Paraaortic lymph node (tissue), 1 donor: Measurements from ENCODE around the genes NIPA2 and CYFIP1.

DNA sequence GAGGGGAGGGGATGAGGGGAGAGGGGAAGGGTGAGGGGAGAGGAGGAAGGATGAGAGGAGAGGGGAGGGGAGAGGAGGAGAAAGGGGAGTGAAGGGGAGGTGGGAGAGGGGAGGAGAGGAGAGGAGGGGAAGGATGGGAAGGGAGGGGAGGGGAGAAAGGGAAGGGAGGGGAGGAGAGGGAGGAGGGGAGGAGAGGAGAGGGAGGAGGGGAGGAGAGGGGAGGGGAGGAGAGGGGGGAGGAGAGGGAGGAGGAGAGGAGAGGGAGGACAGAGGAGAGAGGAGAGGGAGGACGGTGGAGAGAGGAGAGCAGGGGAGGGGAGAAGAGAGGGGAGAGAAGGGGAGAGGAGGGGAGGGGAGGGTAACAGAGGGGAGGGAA, 293.9 kb downstream of the GOLGA6L6 start:
- PRO-cap, result no peak

DNA sequence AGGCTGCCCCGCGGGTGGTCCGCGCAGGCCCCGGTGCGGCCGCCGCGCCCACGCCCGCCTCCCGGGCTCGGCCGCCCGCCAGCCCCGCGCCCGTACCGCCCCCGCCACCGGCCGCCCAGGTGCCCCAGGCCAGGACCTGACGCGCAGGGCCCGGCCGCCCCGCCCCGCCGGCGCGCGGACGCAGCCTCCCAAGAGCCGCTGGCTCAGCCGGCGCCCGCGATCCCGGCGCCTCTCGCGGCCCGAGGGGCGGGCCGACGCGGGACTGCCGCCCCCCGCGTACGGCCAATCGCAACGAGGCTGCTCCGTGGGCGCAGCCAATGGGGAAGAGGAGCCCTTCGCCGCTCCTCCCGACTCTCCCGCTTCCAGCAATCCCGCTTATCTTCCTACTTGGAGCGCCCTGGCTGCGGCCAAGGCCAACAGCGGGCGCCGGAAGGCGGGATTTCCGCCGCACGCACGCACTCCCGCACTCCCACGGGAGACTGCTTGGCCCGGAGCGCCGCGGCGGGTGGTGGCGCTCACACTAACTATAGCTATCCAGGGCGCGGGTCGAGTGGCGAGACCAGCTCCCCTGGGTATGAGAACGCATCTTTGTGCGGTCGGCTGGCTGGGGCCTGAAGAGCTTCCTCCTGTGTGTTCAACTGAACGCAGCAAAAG, 35.5 kb downstream of the GOLGA6L6 start:
- PRO-cap, result no peak

GRCh38 chr15:22238314-22238997, 144.1 kb downstream of the OR4N4 start:
- PRO-cap, result no peak

- PRO-cap, result no peak
These were observed 402 bp downstream of the NIPA1 start for GRCh38 chr15:22786869-22787222.

- PRO-cap, result no peak
These were observed 918 bp downstream of the NIPA1 start for GRCh38 chr15:22787223-22787900.

DNA sequence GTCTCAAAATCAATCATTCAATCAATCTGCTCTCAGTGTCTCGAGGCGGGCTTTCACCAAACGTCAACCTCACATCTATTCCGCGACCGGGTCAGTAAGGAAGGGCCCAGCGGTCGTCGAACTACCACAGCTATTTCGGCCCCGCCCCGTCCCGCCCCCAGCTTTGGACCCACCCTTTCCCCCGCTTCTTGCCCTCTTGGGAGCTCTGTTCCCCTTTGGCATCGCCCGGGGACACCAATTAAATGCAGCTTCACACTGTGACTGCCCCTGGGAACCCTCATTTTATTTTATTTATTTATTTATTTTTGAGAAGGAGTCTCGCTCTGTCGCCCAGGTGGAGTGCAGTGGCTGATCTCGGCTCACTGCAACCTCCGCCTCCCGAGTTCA, 1.0 kb upstream of the NIPA2 start:
- PRO-cap, result no peak

GRCh38 chr15:22838566-22839326, at the start of gene NIPA2:
TSS of gene NIPA2 (plus strand) at chr15:22838666.
- PRO-cap, result bidirectional peak, plus-strand start at chr15:22838689, minus-strand start at chr15:22838483; unidirectional peak, plus-strand start at chr15:22838874

GRCh38 chr15:22845493-22846028, 7.1 kb downstream of the NIPA2 start:
- PRO-cap, result no peak

DNA sequence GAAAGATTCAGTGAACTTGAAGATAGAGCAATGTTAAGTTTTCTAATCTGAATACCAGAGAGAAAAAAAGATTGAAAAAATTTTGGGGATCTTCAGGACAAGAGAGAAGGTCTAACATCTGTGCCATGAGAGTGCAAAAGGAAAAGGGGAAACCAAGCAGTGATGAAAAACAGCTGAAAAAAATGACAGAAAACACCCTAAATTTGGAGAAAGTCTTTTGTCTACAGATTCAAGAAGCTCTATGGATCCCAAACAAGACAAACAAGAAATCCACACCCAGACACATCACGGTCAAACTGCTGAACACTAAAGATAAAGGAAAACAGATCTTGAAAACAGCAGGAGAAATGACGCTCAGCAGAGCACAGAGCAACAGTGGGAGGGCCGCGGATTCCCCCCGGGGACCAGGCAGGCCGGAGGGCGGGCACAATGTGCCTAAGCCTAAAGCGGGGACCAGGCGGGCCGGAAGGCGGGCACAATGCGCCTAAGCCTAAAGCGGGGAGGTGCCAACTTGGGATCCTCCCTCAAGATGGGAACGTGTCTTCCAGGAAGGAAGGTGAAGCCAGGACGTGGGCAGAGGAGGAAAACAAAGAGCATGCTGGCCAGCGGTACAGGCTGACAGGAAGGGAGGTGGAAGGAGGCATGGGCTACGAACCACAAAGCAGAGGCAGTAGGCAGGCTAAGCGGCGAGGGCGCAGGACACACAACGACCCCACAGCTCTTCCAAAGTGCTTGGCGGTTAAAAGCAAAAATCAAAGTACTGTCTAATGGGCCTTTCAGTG, 31.1 kb downstream of the CYFIP1 start:
- PRO-cap, result unidirectional peak, plus-strand start at position 570 of the sequence

DNA sequence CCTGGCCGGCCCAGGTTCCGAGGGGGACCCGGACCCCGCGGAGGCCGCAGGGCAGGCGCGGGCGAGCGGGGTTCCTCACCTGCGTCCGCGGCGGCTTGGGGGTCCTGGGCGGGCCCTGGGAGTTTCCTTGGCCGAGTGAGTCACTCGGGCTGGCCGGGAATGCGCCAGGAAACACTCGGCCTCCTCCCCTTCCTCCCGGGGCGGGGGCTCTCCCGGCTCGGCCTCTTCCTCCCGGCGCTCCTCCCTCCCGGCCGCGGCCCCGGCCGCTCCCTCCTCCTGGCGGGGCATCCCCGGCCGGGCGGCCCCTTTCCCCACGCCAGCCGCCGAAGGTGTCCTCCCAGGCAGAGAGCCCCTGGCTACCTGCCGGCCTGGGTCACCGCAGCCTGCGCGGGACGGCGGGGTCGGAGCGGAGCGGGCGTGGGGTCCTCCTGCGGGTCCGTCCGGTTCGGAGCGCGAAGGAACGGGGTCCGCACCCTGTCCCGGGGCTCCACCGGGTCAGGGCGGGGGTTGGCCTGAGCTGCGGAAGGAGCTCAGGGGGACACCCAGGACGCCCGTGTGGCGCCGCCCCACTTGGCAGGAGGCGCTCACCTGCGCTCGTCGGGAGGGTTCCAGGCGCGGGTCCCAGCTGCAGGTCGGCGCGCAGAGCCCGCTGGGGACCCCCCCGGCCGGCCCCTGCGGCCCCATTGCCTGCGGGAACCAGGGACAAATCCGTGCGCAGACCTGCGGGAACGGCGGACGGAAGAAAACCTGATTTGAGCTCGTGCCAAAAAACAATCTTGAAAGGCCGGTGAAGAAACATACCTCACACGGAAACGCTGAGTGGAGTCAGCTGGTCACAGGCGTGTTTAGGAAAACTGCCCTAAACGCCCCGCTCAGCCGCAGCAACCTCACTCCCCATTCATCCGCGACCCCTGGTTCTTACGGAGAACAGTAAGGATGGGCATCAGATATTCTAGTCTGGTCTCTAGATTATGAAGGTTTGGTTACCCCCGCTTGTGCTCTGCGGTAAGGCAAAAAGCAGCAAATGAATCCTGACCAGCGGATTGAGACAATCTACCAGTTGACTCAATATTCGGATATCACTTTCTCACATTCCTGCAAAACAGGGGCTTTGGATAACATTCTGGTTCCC, at the start of gene CYFIP1:
CYFIP1 (minus strand) TSS at position 161 of the 1,132 bp plus-strand sequence.
- PRO-cap, result bidirectional peak, plus-strand start at position 234 of the sequence, minus-strand start at position 97 of the sequence

DNA sequence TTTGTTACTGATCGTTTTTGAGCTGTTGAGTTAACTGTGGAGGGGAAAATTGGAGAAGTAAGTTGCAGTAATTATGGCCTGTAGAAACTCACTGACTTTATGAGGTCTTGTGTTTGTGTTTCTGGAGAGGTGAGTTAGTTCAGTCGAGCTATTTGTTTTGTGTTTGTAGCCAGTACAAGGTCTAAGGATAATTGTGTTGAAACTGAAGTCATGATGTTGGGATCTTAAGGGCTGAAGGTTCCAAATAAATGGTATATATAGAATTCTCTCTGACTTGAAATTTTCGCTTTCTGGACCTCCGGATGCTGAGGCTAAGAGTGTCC, 29.2 kb downstream of the GOLGA6L26 start:
- PRO-cap, result no peak

DNA sequence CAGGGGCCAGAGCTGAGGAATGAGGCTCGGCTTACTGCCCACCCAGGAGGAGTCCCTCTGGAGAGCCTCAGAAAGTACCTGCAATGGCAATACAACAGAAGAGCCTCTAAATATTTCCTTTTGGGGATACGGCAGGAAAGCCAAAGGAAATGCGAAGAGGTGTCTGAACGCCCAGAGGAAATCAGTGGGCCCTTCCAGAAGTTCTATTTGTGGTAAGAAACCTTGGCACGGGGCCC, 44.6 kb downstream of the GOLGA8S start:
- PRO-cap, result no peak

DNA sequence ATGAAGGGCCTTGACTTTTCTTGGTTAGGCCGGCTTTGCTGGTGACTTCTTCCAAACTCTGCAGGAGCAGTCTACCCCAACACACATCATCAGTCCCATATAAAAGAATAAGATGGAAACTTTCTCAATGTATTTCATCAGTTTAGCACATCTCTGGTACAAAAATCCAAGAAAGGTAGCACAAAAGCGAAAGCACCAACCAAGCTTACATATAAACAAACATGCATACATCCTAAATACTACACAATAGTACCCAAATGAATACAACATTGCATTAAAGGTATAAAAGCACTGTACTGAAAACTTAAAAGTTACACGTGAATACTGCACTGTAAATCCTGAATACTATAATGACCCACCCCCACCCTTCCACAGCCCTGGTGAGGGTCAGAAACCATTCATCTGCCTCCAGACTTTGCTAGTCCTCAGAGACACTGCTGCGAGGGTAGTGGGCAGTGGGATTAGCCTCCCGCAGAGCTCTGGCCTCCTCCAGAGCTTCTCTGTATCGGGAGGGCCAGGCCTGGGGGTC, 1.2 kb downstream of the NDN start:
- PRO-cap, result no peak

GRCh38 chr15:24915854-24916221, 38.9 kb upstream of the SNRPN start:
- PRO-cap, result no peak

GRCh38 chr15:25338599-25339422, 100.0 kb downstream of the UBE3A start:
- PRO-cap, result no peak

GRCh38 chr15:25415170-25415704, 23.6 kb downstream of the UBE3A start:
- PRO-cap, result no peak

DNA sequence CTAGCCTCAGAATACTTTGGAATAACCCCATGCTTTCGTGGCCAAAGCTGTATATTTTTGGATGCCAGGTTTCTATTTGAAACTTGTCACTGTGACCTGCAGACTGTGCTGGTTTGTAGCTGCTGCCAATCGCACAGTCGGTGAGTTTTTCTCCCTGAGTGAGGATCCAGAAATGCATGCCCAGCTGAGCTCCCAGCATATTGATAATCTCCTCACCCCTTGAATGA, 130.0 kb upstream of the UBE3A start:
- PRO-cap, result no peak

DNA sequence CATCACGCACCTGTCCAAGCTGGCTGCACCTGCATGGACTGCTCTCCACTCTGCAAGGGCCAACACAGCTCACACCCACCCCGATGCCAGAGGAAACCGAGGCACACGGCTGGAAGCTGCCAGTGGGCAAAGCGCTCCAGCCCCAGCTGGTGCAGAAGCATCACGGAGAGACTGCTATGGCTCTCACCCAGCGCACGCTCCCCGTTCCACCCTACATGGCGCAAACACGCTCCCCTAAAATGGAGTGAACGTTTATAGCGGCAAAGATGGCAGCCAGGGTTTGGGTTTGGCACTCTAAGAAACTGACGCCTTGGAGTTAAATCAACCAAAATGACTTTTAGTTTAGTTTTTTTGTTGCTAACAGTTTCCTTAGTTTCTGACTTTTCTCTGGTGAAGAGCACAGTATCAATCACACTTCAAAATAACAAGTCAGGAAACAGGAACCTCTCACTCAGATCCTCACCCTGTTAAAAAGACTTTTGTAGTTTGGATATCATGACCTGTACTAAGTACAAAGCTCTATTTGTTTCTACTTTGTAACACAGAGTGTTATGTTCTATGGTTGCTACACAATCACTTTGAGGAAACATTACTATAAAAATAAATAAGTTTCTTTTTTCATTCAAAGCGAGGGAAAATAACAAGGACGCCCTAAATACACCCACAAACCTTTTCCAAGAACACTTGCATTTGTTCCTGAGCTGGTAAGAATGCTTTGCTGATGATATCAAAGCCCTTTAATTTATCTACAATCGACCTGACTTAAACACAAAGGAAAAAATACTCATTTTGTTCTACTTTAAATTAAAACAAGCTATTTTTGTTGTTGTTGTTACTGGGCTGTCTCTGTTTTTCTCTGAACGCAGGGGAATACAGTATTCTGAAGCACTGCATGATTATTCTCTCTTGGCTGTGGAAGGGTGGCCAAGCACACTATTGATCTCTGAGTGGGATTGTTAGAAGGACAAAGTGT, 51.0 kb downstream of the ATP10A start:
- PRO-cap, result no peak

DNA sequence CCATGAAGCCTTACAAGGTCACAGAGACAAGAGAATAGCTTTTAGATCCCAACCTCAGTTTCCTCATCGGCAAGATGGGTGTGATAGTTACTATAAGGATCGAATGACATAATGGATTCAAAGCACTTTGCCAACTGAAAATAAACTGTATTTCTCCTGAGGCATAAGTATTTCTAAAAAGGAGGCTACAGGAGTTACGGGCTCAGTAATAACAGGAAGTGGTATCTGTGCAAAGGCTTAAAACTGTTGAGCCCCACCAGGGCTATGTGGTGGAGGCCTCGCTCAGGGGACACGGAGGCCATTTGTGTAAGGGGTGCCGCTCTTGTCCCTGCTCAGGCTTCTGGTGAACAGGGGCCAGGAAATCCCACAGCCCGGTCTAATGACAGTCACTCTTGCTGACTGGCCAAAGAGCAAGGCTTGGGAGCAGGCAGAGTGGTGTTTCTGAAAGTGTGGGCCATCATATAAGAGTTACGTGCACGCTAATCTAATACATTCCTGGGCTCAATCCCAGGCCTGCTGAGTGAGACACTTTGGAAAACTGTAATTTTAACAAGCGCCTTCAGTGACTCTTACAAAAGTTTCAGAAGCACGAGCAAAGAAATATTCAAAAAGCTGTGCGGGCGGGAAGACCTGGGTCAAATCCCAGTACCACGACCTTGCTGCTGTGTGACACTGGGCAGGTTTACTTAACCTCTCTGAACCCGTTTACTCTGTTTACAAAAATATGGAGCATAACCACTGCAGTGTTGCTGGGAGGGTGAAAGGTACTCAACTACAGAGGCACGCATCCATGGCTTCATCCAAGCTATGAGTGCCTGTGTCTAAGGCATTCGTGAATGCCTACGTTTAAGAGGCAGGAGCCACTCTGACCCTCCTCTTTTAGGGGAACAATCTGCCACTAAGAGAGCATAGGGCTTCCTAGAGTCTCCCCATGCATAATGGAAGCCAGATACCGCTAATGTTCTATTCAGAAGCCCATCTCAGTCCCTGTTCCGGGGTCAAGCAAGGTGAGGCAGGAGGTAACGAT, 2.1 kb downstream of the ATP10A start:
- PRO-cap, result no peak

- PRO-cap, result unidirectional peak, minus-strand start at chr15:25939220
These were observed 75.8 kb upstream of the ATP10A start for GRCh38 chr15:25938815-25939468.